Right cardiac atrium (tissue), 1 donor: ENCODE results near the gene MAP3K5.

DNA sequence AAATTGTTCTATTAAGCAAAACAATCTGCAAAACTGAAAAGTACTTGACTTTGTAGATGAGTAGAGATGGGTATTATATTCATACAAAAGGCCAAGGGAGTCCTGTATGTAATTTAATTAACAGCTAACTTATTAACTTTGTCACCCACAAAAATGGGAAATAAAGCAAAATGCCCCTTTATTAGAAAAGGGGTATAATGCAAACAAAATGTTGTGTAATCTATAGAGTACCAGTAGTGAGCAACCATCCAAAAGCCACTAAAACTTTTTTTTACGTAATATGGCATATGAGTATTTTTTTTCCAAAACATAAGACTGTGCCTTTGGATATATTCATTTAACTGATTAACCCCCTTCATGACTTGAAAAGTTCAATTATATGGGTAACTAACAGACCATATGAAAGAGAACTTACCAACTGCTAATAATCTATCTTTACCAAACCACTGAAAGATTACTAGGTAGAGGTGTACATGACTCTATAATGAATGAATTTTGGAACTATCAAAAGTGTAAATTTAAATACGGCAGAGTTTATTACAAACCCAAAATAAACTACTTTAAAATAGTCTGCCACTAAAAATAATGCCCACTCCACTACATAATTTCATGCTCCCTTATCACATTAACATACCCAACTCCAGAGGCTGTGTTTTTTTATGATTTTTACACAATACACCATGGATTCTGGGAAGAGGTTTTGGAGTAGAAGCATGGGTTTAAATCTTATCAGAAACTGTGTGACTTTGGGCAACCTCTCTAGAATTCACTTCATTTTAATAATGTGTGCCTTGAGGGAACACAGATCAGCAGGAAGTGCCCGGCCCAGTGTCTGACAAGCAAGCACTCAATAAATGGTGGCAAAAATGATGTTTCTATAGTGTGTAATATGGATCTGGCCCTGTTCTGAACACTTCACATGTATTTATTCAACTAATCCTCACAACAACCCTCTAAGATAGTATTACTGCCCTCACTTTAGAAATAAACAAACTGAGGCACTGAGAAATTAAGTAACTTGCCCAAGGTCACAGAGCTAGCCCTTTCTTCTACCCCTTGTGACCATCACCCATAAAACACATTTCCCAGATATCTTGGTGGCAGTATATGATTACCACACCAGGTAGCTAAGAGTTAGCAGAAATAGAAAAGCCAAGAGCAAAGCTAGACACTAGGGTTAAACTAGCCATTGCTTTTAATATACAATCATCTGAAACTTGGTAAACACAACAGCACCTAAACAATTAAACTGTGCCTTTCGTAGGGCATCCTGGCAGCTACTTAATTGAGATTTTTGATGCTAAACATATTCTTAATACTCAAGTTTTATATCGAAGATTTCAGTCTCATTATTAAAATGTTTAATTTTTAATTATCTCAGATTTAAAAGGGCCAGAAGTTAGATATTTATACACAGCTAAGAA, 12.6 kb upstream of the MTFR2 start:
- PRO-cap = no peak

- PRO-cap = no peak
Observed at GRCh38 chr6:136383225-136383705, 93.6 kb upstream of the BCLAF1 start.

GRCh38 chr6:136402142-136402637, 112.5 kb upstream of the BCLAF1 start:
- PRO-cap = no peak

DNA sequence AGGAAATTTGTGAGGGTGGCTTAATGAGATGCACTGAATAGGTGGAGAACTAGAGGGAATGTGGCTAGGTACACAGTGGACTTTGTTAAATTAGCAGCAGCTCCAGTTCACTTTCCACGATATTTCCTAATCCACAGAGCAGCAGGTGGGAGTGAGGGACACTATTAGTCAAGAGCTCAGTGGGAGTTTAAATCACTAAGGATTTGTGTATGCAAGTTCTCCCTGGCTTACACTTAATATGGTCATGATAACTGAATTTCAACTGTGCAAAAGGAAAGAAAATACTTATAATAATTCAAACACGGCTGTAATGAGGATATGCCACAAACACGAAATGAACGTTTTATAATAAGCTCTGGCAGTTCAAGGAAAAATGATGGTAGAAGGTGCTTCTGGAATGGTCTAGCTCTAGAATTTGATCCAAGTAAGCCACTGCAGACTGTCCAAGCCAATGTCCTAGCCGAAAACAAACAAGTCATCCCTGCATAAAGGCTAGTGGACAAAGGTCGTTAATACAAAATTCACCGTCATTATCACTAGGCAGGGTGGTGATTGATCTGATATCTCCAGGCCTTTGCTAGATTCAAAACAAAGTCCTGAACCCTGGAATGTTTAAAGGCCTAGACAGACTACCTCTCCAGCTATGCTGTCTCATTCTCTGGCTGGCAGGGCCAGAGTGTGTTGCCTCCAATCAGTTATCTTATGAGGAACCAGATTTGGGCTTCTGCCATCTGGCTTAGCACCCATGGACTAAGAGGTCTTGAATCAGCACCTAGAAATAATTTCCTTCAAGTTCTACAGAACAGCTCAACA, 38.5 kb downstream of the MAP7 start:
- PRO-cap = no peak

GRCh38 chr6:136581005-136581204, 30.7 kb upstream of the MAP7 start:
- PRO-cap = no peak

GRCh38 chr6:136593054-136593654, 42.9 kb upstream of the MAP7 start:
- PRO-cap = no peak

GRCh38 chr6:136593655-136594462, 43.6 kb upstream of the MAP7 start:
- PRO-cap = no peak

GRCh38 chr6:136622650-136623293, 72.5 kb upstream of the MAP7 start:
- PRO-cap = no peak

GRCh38 chr6:136646978-136648005, 97.1 kb upstream of the MAP7 start:
- PRO-cap = no peak

DNA sequence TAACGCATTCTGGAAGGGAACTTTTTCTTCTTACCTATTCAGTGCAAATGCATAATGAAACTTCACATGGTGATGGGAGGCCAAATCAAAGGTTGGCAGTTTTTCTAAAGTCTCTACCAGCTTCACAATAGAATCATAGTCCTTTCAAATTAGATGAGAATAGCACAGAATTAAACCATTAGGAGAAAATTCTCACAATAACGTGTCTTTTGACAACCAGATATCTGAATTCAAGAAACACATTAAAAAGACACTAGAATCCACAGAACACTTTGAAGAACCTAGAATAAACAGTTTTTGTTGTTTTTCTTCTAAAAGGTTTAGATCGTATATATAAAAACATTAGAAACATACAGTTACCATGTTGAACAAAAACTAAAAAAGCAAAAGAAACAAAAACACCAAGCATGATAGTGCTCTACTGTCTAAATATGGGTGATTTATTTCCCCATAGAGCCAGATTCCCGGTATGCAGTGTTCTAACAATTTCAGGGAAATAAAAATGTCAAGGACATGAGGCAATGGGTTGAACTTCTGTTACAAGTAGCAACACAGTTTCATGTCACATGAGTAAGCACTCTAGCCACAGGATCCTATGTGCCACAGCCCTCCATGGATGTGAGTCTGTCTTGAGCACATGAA, 96.2 kb downstream of the MAP3K5 start:
- PRO-cap = no peak

- PRO-cap = no peak
Observed at GRCh38 chr6:136739797-136740801, 52.2 kb downstream of the MAP3K5 start.

GRCh38 chr6:136764589-136765022, 27.7 kb downstream of the MAP3K5 start:
- PRO-cap = no peak

DNA sequence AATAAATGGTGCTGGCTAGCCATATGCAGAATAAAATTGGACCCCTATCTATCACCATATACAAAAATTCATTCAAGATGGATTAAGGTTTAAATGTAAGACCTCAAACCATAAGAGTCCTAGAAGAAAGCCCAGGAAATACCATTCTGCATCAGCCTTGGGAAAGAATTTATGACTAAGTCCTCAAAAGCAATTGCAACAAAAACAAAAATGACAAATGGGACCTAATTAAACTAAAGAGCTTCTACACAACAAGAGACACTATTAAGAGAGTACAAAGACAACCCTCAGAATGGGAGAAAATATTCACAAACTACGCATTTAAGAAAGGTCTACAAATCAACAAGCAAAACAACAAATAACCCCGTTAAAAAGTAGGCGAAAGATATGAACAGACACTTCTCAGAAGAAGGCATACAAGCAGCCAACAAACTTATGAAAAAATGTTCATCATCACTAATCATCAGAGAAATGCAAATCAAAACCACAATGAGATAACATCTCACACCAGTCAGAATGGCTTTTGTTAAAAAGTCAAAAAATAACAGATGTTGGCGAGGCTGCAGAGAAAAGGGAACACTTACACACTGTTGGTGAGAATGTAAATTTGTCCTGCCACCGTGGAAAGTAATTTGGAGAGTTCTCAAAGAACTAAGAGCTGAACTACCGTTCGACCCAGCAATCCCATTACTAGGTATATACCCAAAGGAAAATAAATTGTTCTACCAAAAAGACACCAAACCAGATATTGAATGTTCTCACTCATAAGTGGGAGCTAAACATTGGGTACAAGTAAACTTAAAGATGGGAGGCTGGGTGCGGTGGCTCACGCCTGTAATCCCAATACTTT, 3.8 kb downstream of the MAP3K5 start:
- PRO-cap = no peak

DNA sequence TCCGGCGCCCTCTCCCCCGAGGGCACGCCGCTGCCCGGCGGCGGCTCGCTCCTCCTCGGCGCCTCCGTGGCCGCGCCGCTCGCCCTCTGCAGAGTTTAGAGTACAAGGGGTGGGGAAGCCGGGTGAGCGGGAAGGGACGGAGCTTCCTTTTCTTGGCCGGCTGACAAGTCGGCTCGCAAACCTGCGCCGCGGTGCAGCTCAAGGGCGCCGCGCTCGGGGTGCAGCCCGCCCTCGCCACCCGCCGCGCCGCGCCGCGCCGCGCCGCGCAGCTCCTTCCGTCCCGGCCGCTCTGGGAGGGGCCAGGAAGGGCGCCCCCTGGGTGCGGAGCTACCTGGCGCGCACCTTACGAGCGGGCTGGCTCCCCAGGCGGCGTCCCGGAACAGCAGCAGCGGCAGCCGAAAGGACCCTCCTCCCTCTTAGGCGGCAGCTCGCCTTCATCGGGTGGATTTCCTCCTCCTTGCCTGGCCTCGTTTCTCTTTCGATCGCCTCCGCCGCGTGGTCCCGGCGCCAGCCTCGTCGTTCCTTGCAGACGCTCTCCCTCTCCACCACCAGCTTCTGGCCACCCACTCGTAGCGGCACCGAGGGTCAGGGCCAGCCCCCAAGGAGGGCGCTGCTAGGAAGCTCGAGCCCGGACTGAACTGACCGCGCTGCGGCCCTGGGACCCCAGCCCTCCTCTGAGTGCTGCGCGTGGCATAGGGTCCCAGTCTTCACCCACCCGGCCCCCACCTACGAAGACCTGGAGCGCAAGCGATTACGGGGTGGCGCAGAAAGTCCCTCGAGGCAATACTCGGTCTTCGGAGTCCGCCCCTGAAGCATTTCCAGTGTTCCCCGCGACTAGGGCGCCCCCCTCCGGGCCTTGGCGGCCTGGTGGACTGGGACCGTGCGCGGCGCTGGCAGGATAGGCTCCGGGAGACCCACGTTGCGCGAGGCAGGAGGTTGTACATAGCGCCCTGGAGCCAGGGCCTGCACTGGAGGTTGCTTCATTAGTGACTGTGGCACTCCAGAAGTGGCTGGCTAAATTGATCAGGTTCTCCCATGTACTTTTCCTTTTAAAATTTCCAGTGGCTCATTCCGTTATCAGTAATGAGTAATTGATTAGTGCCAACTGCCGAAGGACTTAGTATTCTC, at the start of gene MAP3K5:
MAP3K5 (minus strand) TSS at position 175 of the 1,128 bp plus-strand sequence.
- PRO-cap = bidirectional peak, plus-strand start at position 346 of the sequence, minus-strand start at position 97 of the sequence

- PRO-cap = no peak
Observed at GRCh38 chr6:137309293-137309587, 90.1 kb upstream of the IFNGR1 start.

DNA sequence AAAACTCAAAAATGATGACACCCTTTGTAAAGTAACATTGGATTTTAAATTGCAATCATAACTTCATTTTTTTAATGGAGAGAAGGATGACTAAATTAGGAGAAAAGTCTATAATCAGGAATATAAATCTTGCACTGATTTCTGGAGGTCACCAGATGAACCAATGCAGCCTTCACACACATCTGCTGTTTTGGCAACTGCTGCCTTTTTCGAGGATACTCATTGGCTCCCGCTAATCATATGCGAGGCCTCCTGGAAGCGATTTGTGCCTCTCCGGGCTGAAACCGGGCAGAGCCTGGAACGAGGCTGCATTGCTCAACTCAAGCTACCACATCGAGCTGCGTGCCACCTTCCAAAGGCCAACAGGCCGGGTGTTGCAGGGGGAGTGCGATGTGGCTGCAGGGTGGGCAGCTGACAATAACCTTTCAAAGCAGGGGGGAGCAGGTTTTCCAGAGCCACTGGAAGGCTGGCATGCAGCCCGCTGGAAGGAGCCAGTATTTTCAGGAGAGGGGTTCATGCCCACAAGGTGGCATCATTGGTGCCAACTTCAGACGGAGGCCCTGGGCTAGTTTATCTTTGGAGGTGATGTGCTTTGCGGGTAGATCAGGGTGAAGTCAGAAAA, 122.5 kb upstream of the IFNGR1 start:
- PRO-cap = no peak

- PRO-cap = no peak
Observed at GRCh38 chr6:137709569-137710297, 157.3 kb upstream of the TNFAIP3 start.

DNA sequence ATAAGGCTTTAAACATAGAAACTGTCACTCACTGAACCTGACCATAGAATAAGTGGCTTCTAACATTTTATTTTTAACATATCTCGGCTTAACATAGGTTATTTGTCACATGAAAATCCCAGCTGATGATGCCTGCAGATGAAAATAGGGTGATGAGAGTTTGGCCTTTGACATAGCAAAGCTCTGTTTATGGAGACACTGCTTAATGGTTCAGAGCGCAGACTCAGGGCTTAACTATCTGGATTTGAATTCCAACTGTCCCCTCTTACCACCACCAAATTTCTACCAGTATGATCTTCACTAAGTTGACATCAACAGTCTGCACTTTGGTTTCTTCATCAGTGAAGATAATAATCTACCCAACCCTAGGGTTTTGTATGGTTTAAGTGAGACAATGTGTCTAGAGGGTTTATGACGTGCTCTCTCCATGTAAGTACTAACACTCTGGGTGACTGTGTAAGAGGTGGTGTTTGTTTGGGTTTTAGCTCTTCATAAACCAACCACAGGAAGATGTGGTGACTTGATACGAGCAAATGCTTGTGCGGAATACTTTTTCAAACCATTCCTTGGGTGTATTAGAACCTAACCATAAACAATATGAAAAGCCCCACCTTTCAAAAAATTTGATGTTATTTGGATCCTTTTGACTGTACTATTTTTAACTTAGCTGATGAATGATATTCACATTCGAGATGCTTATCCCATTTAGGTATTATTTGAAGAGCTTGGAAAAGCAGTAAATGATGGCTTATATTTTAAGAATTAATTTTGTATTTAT, 151.4 kb upstream of the TNFAIP3 start:
- PRO-cap = no peak

DNA sequence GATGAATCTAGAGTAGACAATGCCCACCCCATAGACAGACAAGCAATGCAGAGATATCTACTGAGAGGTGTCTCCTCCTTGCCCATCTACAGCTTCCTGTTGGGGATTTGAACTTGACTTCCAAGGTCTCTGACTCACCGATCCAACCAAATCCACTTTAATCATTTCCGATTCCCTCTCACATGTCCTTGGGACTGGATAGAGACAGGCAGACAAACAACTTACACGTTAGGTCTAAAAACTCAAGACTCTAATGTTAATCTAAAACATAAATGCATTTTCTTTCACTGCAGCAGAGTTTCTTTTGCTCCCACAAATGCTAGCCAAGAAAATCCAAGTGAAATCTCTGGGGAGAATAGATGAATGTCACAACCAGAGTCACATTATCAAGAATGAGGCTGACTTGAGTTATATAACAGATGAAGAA, 75.5 kb upstream of the TNFAIP3 start:
- PRO-cap = no peak

DNA sequence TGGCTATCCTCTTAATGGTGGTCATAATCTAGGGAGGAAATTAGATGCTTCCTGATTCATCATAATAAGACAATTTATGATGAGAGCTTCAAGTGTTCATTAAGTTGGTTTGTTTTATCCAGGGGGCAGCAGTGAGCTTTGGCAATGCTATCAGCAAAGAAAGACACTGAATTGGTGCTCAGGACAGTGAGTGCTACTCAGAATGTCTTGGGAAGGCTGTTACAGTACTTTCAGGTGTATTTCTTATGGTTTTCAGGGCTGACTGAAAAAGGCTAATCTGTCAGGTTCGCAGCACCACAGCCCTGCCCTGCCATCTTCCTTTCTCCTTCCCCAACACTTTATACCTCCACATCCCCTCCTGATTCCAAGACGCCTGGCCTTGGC, 67.1 kb upstream of the TNFAIP3 start:
- PRO-cap = no peak